ENCODE results near the genes CLNK and FAM200B.

DNA sequence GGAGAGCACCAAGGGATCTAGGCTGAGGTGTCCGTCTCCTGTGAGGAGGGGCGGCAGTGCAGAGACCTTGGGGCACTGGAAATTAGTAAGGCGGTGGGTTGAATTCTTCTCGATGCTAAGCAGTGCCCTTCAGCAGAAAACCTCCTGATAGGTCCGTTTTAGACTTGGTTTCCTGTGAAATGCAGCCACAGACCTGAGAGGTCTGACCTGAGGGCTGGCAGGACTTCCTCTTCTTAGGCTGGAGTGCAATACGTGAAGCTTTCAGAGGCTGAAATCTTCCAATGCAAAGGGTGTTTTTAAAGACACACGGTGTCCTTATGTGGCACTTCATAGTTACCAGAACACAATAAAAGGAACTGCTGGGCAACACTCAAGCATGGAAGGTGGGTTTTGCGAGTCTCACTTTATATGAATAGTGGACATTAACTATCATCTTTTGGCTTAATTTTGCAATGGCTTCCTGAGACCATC lies at the start of gene CLNK:
Gene CLNK (minus strand): TSS at position 90 of the 471 bp plus-strand sequence.
- PRO-cap, 2 experiments = no peak in any of the 2 experiments

DNA sequence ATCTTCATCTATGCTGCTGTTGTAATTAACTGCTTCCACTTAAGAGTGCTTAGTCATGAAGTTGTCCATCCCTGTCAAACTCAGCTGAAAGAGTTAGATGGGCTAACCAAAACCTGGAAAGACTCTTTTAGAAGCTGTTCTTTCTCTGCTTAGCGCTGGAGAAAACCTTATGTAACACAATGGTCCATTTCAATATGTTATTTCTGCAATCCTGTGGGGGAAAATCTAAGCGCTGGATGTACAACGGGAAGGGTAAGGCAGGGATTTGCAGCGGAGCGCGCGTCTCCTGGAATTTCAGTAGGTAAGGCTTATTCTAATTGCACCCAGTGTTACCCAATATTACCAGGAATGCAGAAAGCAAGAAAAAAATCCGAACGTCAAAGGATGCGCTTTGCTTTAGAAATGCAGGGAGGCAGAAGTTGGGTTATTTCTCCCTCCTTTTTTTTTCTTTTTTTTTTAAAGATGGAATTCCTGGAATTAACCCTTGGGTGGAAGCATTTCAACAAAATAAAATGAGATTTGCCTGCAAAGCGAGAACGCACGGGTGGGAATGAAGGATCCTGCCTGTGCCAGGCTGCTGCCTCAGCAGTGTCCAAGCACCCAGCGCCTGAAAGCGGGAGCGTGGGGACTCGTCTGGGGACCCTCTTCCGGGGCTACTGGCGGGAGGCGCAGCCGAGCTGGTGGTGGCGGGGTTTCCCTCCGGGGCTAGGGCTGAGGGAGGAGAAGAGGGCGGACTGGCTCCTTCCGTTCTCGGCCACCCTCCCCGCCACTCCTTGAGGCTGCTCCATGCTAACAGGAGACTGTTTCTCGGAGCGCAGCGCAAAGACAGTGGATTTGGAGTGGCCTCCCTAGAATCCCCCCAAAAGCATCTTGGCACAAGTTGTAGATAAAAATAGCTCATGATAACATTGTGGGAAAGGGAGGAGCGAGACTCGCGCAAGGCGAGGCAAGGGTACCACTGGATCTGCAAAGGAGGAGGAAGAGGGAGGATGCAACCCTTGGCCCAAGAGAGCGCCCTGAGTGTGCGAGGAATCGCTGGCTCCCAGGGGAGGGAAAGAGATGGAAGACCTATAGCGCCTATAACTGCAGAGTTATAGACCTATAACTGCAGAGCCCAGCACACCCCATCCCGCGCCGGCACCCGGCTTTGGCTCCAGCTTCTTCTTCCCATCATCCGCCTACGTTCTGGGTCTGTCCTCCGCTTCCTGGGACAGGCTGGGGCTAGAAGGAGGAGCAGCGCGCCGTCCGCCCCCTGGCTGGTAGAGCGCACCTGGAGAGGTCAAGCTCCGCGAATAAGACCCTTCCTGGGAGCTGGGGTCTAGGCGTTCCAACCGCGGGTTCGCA lies 1.6 kb downstream of the HS3ST1 start:
- PRO-cap, 2 experiments = no peak in any of the 2 experiments

GRCh38 chr4:11480567-11481187 lies 52.0 kb upstream of the HS3ST1 start:
- PRO-cap, 2 experiments = no peak in any of the 2 experiments

DNA sequence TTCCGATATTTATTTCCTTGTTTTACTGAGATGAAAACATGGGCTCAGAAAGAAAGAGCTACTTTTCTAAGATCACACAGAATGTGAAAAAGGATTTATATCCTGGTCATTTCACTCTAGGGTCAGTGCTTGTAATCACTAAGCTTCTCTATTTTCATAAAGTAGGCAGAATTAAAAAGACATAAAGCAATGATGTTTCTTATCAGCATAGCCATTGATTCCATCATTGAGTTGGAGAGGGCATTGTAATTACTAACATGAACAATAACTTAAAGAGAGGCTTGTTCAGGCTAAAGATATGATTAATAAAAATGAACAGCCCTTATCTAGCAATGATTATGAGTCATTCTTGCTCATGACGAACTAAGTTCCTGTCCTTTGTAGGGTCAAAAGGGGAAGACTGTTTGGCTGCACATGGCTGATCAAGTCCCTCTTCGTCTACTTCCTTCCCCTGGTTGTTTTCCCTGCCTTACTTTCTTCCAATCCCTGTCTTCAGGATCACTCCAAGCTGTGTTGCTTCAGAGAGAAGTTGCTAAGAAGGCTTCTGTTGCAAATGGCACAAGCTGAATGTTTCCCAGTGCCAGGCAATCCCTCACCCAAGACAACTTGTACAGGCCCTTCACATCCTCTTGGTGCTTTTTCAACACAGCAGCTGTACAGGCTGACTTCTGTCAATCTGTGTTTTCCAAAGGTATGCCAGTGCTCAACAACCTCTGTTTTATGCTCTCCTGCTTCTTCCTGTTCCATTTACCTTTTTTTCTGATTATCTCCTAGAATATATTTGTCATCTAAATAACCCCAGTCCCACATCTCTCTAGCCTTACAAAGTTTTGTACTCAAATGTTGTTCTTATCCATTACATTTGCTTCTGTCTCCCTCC lies 115.0 kb upstream of the HS3ST1 start:
- PRO-cap, 2 experiments = no peak in any of the 2 experiments

- PRO-cap, 2 experiments = no peak in any of the 2 experiments
Observed at GRCh38 chr4:11722272-11722875, 293.7 kb upstream of the HS3ST1 start.

DNA sequence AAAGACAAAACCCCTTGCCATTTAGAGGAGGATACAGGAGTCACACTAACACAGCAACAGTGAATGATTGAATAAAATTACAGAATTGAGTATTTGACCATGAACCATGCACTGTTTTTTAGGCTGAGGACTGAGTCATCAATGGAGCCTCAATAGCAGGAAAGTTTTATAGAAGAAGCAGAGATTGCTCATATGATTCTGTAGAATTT lies 991.7 kb upstream of the HS3ST1 start:
- PRO-cap, 2 experiments = no peak in any of the 2 experiments

DNA sequence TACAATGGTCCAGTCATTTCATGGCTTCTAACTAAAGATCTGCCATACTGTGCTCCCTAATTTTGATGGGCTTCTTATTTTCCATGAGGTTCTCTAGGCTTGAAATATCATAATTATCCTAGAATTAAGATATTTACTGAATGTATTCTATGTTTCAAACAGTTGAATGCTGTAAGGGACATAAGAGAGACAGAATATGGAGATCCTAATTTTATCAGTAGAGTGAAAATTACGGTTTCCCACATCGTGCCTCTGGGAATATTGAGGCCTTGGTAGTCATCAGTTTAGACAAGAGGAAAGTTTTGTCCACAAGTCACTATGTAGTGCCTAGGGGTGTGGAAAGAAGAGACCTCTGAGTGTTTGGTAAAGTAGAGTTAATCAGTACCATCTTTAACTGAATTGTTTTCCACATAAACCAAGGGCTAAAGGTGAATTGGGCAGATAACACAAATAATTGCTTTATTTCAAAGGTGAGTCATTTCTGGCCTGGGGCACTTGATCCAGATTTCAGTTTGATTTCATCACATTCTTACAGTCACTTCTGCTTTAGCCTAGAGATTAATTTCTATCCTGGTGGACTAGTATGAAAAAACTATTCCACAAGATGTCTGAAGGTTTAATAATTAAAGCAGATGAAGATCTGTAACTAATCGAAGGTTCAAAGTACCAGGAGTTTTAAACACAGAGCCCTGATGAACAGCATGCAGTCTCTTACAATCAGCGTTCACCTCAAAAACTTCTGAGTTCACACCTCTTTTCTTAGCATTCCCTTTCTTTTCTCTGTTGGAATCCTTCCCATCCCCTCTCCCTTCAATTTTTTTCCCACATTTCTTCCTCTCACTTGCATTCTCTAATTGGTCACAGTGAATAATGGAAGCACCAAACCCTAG lies 74.4 kb upstream of the BOD1L1 start:
- PRO-cap, 2 experiments = no peak in any of the 2 experiments

- PRO-cap, 2 experiments = peak in 2 of 2 experiments; most common plus-strand start chr4:13944291 (in 2)
Observed at GRCh38 chr4:13944033-13944574, 316.6 kb upstream of the BOD1L1 start.

DNA sequence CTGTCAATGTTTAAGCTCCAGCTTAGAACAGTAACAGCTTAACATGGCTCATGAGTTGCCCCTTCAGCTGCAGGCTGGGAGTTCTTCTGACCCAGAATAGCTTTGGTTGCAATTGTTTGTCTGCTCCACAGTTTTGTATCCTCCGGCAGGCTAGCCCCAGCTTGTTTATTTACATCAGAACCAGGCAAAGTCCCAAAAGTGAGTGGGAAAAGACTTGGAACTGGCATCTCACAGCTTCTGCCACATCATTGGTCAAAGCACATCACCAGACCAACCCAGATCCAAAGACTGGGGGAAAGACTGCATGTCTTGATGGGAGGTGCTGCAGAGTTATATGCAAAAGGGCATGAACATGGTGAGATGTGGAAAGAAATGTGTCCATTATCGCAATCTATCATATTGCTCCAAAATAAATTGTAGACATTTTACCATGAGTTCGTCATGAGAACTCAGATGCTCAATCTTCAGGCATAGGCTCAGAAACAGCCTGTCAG lies 231.1 kb upstream of the CPEB2 start:
- PRO-cap, 2 experiments = no peak in any of the 2 experiments

DNA sequence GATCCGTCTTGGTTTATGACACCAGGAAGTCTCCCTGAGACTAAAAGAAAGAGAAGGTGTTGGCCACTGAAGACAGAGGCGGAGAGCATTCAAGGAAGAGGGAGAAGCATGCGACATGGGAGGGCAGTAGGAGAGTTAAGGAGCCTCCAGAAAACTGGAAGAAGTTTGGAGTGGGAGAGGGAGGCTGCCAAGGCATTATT lies 178.0 kb upstream of the CPEB2 start:
- PRO-cap, 2 experiments = no peak in any of the 2 experiments

- PRO-cap, 2 experiments = no peak in any of the 2 experiments
Observed at GRCh38 chr4:15007841-15008489, 5.7 kb downstream of the CPEB2 start.

GRCh38 chr4:15067280-15068339 lies 65.3 kb downstream of the CPEB2 start:
- PRO-cap, 2 experiments = no peak in any of the 2 experiments

DNA sequence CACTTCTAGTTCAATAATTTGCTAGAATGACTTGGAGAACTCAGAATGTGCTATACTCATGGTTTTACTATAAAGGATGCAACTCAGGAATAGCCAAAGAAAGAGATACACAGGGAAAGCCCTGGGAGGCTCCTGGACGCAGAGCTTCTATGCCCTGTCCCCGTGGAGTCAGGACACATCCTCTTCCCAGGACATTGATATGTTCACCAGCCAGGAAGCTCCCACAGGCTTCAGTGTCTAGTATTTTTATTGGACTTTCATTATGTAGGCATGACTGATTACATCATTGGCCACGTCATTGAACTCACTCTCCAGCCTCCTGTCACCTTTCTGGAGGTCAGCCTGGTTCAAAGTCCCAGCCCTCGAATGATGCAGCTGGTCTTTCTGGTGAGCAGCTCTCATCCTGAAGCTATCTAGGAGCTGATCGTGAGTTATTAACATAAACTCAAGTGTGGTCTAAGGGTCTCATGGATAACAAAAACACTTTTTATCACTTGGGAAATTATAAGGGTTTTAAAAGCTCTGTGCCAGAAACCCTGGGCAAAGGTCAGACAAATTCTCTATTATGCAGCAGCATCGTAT lies 104.1 kb downstream of the CPEB2 start:
- PRO-cap, 2 experiments = no peak in any of the 2 experiments

DNA sequence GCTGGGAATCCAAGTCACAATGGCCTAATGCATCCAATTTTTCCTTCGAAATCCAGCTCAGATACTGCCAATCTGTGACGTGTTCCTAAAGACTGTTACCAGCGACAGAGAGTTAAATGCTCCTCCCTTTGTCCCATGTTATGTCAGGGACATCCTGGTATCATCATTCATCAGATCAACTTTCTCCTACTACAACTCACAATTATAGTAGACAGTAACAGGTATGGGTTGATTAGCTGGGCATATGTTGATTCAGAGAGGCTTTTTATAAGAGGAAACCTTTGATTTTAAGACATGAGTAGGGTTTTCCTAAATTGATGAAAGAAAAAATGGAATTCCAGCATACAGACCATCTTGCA lies 143.8 kb downstream of the CPEB2 start:
- PRO-cap, 2 experiments = no peak in any of the 2 experiments

- PRO-cap, 2 experiments = no peak in any of the 2 experiments
Observed at GRCh38 chr4:15149511-15150330, 147.4 kb downstream of the CPEB2 start.

GRCh38 chr4:15419893-15420608 lies 7.8 kb upstream of the C1QTNF7 start:
- PRO-cap, 2 experiments = no peak in any of the 2 experiments

GRCh38 chr4:15531036-15531871 lies 61.6 kb downstream of the CC2D2A start:
- PRO-cap, 2 experiments = no peak in any of the 2 experiments

- PRO-cap, 2 experiments = no peak in any of the 2 experiments
Observed at GRCh38 chr4:15602378-15602752, 52.8 kb downstream of the FBXL5 start.

DNA sequence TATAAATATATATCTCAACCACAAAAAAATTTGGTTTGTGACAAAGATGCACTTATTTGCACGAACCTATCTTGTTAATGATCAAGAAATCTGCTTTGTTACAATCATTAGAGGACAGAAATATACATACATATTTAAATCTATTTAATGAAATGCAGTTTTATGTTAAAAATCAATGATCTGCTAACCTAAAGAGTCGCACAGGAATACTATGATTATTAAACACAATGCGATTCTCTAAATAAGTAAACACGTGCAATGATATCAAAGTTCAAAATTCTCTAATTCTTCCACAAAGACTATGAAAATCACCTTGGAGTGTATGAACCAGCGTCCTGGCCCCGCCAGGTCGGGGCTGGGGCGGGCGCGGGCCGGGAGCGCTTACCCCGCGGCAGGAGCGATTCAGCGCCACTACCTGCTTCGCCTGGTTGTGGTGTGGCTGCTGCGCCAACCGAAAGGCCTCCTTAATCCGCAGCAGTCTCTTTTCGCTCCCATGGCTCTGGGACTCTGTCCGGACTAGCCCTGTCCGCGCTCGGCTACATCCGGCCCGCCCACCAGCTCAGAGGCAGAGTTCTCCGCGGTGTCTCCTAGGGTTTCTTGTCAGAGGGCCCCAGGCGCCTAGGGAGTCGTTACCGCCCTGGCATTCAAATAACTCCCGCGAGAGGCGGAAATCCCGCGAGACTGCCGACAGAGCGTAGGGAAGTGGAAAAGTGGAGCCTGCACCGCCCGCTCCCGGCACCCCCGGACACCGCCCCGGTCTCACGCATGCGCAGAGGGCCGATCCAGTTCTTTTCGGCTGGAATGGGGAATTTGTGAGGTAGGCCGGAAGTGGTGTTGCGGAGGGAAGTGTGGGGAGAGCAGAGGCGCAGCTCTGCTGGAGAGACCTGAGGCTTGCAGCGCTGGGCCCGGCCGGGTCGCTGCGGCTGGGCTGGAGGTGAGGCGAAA lies at the start of gene FAM200B:
Gene FAM200B (plus strand): TSS at position 860 of the 945 bp plus-strand sequence.
- PRO-cap, 2 experiments = peak in 2 of 2 experiments; most common plus-strand start position 860 of the sequence (in 1); most common minus-strand start position 509 of the sequence (in 1)

GRCh38 chr4:15690201-15691167 lies 8.9 kb downstream of the FAM200B start:
- PRO-cap, 2 experiments = no peak in any of the 2 experiments